GM06990 (cell line): ENCODE results near the gene IDI1.

GRCh38 chr10:260755-261527 is 125.7 kb downstream of the ZMYND11 start:
- RRBS = no CpG with 5 or more reads among the region's 20 CpGs

DNA sequence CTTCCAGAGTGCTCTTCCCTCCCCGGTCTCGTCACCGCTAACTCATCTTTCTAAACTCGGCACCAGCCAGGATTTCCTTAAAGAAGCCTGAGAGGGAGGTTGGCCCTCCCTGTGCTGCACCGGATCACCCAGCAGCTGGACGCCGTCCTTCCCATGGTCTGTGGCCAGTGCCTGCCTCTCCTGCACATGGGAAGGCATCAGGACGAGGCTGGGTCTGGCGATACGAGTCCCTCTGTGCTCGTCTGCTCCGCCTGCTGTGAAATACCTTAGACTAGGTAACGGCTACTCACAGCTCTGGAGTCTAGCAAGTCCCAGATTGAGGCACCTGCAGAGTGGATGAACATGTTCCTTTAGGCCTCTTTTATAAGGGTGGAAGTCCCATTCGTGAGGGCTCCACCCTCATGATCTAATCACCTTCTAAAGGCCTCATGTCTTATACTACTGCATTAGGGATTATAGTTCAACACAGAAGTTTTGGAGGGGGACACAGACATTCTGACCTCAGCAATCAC is 179.2 kb downstream of the ZMYND11 start:
- RRBS = no CpG with 5 or more reads among the region's 14 CpGs

GRCh38 chr10:443395-443858 is 246.0 kb downstream of the DIP2C start:
- RRBS = 57% methylated on average over 2 of the region's 3 CpGs

GRCh38 chr10:554596-554880 is 134.9 kb downstream of the DIP2C start:
- RRBS = no CpG with 5 or more reads among the region's 6 CpGs

- RRBS = no CpG with 5 or more reads among the region's 17 CpGs
Observed at GRCh38 chr10:613026-613820, 76.2 kb downstream of the DIP2C start.

DNA sequence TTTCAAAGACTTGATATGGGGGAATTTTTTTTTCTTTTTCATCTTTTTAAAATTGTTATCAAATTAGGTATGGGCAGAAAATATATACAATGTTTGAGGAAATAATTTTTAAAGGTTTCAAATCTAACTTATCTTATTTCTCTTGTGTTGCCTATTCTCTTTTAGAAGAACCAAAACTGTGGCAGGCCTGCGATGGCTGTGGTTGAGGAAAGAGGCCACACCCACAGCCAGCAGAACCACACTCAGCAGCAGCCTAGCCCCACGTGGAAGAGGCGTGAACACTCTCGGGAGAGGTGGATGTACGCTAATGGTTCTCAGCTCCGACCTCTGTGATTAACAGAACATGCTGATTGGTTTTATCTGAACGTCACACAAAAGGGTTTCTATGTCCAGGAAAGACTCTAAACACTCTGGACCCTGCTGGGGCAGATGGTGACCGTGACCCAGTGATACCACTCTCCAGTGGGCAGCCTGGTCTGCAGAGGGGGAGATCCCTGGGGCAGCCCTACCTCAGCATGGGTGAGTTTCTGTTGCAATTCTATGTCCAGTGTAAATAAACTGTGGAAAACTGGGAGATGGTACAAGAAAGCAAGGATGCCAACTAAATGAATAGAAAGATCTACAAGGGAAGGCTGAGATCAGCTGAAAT is 26.7 kb downstream of the DIP2C start:
- RRBS = no CpG with 5 or more reads among the region's 8 CpGs

GRCh38 chr10:673534-674096 is 15.9 kb downstream of the DIP2C start:
- RRBS = no CpG with 5 or more reads among the region's 10 CpGs

- RRBS = 12% methylated on average over 41 of the region's 70 CpGs
Observed at GRCh38 chr10:784317-785308, 95.1 kb upstream of the DIP2C start.

- RRBS = 96% methylated on average over 3 of the region's 26 CpGs
Observed at GRCh38 chr10:806172-807104, 117.0 kb upstream of the DIP2C start.

GRCh38 chr10:885283-885939 is 46.1 kb downstream of the LARP4B start:
- RRBS = no CpG with 5 or more reads among the region's 8 CpGs

- RRBS = no CpG with 5 or more reads among the region's 8 CpGs
Observed at GRCh38 chr10:913223-914186, 18.0 kb downstream of the LARP4B start.

DNA sequence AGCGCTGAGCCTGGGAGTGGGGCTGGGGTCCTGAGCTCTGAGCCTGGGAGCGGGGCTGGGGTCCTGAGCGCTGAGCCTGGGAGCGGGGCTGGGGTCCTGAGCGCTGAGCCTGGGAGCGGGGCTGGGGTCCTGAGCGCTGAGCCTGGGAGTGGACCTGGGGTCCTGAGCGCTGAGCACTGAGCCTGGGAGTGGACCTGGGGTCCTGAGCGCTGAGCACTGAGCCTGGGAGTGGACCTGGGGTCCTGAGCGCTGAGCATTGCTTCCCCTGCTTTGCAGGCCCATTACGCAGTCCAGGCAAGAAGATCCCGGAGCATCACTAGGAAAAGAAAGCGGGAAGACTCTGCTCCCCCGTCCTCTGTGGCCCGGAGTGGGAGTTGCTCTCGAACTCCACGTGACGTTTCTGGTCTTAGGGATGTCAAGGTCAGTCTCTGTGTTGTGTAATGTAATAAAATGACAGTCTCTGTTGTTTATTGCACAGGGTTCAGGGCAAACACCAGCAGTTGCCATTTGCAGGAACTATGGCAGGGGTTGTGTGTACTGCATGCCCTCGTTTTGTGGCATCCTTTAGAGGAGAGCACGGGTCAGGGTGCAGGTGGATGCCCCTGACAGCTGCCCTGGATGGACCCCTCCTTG is 10.1 kb downstream of the IDI2 start:
- RRBS = 96% methylated on average over 4 of the region's 20 CpGs

GRCh38 chr10:1043354-1044251 is 5.3 kb downstream of the IDI1 start:
- RRBS = no CpG with 5 or more reads among the region's 15 CpGs

- RRBS = 3% methylated on average over 16 of the region's 90 CpGs
Observed at GRCh38 chr10:1048984-1050114, at the start of gene IDI1. TSS of gene IDI1 (minus strand) at chr10:1049119.

DNA sequence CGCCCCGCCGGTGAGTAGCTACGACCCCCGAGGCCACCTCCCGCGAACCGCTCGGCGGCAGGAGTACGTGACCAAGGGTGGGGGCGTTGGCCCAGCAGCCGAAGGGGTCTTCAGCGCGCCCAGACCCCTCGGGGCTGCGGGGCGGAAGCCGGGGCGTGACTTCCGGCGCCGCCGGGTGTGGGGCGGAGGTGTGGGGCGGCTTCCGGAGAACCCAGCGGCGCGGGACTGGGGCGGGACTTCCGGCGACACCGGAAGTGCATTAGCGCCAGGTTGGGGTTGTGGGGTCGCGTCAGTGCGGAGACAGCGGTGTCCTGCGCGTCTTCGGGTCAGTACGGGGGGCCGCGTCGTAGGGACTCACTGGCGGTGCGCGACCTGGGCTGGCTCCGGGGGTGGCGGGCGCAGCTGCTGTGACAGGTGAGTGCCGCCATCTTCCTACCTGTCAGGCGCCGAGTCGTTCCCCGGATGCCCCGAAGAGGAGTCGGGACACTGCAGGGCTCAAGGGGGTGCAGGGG is 426 bp downstream of the WDR37 start:
- RRBS = 3% methylated on average over 15 of the region's 59 CpGs

GRCh38 chr10:1063989-1064475 is 7.8 kb downstream of the WDR37 start:
- RRBS = no CpG with 5 or more reads among the region's 7 CpGs

- RRBS = no CpG with 5 or more reads among the region's 27 CpGs
Observed at GRCh38 chr10:1093955-1095545, 38.4 kb downstream of the WDR37 start.

GRCh38 chr10:1360420-1361228 is 304.4 kb downstream of the WDR37 start:
- RRBS = no CpG with 5 or more reads among the region's 22 CpGs

GRCh38 chr10:2625767-2626141 is 441.6 kb upstream of the PFKP start:
- RRBS = no CpG with 5 or more reads among the region's 3 CpGs

- RRBS = no CpG with 5 or more reads among the region's 4 CpGs
Observed at GRCh38 chr10:2873306-2873505, 194.1 kb upstream of the PFKP start.